Duodenum (tissue), 1 donor: ENCODE measurements around a stretch of chr14.

- PRO-cap = no peak
Measured at GRCh38 chr14:106235371-106235804, 709.0 kb downstream of the TMEM121 start.

DNA sequence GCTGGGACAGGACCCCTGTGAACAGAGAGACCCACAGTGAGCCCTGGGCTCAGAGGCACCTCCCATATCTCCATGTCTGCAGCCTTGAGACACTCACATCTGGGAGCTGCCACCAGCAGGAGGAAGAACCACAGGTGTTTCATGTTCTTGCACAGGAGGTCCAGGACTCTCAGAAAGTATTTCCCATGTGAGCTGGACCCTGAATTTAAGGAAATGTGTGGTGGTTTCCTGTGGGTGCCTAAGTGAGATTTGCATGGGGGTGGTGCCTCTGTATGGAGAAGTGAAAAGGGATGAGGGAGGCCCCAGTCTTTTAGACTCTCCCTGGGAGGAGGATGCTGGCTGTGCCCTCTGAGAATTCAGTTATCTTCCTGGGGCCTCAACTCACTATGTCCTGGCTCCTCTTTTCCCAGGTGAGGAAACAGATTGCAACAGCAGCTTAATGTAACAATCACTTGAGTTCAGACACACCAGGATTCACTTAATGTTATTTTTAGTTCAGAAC, 823.2 kb downstream of the TMEM121 start:
- PRO-cap = no peak

DNA sequence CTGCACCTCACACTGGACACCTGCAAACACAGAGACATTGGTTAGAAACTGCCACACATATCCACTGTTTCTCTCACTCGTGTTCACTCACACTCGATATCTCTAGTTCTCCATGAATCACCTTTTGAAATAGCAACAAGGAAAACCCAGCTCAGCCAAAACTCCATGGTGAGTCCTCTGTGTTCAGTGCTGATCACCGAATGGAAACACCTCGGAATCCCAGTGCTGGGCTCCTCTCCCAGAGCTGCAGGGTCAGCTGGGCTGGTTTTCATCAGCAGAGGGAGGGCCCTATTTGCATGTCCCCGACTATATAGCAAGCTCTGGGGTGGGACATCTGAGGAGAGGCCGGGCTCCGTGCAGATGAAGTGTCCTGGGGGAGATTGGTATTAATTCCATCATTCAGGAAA, 1066.6 kb downstream of the TMEM121 start:
- PRO-cap = no peak

DNA sequence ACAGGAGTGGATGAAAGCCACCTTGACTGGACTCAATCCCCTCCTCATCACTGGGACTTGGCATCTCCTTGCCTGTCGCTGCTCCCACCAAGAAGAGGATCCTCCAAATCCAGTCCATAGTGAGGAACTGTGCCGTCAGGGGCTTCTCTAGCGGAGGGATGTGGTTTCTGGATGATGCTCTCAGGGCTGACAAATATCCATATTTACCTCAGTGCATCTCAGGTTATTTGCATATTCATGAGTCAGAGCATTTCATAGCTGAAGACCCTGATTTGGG, 1096.2 kb downstream of the TMEM121 start:
- PRO-cap = no peak